AG04449 (cell line): ENCODE measurements around a stretch of chr1.

- RRBS, result no CpG with 5 or more reads among the region's 4 CpGs
Measured at GRCh38 chr1:64019717-64020371, 183.6 kb upstream of the UBE2U start.

- RRBS, result no CpG with 5 or more reads among the region's 7 CpGs
Measured at GRCh38 chr1:64826947-64827394, 82.1 kb downstream of the RAVER2 start.

GRCh38 chr1:64871465-64872030, 94.8 kb downstream of the JAK1 start:
- RRBS, result no CpG with 5 or more reads among the region's 6 CpGs

GRCh38 chr1:64956122-64957052, 10.0 kb downstream of the JAK1 start:
- RRBS, result no CpG with 5 or more reads among the region's 5 CpGs

- RRBS, result no CpG with 5 or more reads among the region's 28 CpGs
Measured at GRCh38 chr1:65003011-65003639, 36.8 kb upstream of the JAK1 start.

DNA sequence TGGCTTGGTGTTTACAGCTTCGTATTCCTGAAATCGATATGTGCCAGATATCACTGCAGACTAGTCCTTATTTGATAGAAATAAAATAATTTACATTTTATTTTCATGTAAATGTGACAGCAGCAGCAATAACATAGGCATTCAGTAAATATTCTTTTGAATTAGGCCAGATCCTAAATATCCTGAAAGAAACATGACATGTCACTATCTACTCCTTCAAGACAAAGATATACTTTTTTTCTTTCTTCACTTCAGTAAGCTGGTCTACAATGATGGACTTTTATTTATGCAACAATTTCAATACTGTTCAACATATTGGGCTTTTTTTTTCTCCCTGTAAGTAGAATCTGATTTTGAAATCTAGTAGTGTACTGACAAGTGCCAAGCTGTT, 90.3 kb upstream of the AK4 start:
- RRBS, result no CpG with 5 or more reads among the region's 2 CpGs

DNA sequence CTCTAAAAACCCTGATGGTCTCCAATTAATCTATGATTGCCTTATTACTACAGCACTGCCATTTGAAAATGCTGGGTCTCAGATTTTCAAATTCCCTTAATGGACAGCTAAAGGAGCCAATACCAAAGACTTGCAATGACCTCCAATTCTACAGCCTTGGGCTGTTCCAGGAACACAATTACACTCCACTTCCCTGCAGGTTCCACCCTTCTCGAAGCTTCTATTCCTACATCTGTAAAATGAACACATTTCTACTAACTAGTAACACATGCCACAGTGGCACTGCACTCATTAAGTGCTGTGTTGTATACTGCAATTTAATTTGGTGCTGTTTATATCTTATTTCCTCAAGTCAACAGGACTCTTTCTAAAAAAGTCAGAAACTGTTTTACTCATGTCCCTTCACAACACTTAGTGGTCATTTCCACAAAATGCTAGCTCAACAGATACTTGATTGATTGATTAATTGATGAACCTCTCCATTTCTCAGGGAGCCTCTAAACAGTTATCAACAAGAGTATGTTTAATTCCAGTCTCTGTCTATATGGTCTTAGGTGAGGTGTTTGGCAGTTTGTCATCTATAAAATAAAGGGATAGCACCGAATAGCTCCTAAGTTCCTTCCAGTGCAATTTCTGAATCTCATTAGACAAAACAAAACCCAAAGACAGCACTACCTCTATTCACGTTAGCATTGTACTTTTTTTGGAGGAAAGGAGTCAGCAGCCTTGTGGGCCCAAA, 85.5 kb upstream of the AK4 start:
- RRBS, result no CpG with 5 or more reads among the region's 3 CpGs

- RRBS, result no CpG with 5 or more reads among the region's 2 CpGs
Measured at GRCh38 chr1:65215617-65216081, 67.6 kb downstream of the AK4 start.

DNA sequence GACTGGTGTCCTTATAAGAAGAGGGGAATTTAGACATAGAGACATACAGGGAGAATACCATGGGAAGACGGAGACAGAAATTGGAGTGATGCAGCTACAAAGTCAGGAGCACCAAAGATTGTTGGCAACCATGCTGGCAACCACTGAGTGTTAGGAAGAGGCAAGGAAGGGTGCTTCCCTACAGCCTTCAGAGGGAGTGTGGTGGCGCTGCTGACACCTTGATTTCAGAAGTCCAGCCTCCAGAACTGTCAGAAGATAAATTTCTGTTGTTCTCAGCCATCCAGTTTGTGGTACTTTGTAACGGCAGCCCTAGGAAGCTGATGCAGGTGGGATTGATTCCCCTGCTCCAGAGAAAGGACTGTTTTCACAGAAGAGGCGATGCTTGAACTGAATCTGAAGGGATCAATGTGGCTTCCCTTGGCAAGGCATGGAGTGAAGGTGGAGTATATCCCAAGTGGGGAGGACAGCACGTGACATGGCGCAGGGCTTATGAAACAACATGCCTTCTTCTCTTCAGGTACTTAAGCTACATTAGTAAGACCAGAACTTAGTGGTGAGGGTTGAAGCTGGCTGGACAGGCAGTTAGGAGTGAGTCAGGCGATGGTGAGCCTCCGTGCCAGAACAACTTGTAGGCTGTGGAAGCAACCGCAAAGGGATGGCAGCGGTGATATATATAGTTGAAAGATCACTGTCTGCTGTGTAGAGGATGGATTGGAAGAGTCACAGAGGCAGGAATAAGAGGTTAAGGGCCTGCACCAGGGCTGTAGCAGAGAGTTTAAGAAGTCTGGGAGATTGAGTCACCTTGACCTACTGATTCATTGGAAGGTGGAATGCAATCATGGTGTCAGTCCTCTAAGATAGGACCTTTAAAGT, 2.0 kb downstream of the LEPR start:
- RRBS, result no CpG with 5 or more reads among the region's 10 CpGs

DNA sequence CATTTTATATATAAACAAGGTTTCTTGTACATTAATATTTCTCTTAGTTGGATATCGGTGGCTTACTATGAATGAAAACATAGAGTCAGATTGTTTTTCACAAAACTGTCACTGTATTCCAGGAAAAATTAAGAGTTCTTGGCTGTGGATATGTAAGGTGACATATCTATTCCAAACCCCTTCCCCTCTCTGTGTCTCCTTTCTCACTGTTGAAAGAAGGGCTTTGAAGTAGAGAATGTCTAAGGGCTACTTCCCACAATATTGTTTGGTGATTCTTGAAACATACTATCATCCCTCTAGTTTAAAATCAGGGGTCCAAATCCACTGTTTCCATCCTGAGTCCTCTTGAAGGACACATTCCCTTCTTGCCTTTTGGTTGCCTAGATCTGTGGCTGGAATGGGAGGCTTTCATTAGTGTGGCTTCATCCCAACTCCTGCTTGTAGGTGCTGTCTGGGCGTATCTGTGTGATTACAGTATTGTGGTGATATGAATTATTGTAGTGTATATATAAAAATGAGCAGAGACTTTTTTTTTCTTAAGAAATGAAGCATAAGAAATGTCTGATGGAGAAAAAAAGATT, 7.8 kb downstream of the LEPR start:
- RRBS, result no CpG with 5 or more reads among the region's 2 CpGs

GRCh38 chr1:65812076-65812380, 19.3 kb downstream of the PDE4B start:
- RRBS, result no CpG with 5 or more reads among the region's 1 CpG

GRCh38 chr1:66247510-66247871, 286.5 kb upstream of the SGIP1 start:
- RRBS, result no CpG with 5 or more reads among the region's 9 CpGs

DNA sequence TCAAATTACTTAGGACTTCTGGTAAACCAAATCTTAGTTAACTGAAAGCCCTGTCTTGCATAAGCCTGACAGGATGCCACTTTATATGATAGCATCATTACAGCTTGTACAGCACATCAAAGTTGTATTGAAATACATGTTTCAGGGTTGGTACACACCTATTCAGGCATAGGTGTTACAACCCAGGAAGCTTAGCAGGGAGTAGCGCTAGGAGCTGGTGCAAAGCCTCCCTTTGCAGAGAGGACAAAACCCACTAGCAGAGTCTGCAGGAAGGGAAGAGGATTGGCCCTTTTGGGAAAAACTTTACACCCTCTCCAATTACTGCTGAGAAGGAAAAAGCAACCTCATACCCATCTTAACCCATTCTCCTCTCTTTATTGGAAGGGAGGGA, 258.8 kb upstream of the SGIP1 start:
- RRBS, result no CpG with 5 or more reads among the region's 1 CpG

DNA sequence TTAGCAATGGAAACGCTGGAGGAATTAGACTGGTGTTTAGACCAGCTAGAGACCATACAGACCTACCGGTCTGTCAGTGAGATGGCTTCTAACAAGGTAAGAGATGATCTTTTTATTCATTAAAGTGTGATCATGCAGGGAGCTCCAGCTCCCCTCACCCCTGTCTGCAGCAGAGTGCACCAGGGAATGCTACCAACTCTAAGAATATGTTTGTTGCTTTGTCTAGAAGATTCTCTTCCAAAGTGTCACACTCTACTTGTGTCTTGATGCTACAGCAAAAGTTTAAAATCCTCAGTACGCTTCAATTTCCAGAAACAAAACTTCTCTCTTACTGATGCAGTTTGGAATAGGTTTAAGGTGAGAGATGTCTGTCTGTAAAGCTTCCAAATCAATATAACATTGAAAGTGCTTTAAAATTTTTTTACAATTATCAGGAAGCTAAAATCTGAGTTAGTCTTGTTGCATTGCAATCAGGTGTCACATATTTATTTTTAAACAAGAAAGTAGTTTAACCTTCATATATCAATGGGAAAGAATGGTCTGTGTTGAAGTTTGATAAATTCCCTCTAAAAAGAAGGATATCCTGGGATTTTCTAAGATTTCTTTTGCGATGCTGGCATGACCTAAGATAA, 201.3 kb upstream of the SGIP1 start:
- RRBS, result no CpG with 5 or more reads among the region's 4 CpGs

DNA sequence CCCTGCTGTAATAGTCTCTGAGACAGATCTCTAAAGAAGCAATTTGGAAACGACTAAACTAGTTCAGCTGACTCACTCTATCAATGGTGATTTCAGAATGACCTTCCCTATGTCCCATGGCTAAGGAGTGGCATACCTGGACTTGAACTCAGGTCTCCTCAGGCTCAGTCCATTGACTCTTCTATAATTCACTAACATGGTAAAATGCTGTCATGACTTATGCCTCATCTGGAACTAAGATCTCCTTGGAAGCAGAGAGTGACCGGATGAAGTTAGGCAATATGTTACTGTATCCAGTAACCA, 30.1 kb downstream of the SGIP1 start:
- RRBS, result no CpG with 5 or more reads among the region's 2 CpGs

DNA sequence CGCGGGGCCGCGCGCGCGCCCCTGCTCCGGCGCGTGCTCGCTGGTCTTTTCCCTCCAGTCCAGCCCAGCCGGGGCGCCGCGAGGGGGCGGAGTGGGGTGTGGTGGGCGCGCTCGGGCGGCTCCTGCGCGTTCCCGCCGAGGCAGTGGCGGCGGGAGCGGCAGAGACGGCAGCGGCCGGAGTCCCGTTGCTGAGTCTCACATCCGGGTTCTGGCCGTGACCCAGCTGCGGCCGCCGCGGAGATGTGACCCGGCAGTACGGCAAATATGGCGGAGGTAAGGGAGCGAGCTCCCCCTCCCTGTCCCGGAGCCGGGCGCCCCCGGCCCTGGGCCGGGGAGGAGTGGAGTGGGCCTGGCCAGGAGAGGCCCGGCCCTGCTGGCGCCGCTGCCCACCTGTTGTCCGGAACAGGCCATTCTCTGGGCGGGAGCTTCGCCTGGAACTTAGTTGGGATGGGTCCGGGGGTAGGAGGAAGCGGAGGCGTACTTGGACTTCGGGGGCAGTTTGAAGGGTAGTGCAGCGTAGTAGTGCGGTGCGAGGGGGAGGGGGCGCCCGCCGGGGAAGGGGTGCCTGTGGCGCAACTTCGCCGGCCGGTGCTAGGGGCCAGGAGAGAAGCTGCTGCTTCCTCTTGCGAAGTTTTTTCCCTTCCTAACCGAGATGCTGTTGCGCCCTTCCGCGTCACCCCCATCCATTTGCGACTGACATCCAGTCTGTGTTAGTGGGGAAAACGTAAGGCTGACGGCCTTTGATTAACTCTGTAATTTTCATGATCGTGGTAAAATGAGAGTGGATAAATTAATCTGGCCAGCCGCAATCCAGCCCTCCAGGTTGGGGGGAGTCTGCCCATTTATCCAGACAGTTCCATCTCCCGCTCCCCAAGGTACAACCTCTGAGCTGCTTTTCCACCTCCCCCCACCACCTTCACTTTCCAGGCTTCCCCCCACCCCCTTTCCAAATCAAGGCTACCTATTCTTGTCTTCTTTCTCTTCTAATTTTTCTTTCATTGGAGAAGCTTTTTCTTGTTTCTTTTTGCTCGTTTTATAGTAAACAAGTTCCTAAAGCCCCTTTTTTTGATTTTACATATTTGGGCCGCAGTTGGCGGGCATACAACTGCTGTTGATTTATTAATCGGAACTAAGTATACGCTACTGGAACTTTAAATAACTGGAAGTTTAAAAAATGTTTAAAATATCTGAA, 5.7 kb downstream of the MIER1 start:
- RRBS, result 1% methylated on average over 37 of the region's 82 CpGs

GRCh38 chr1:67314581-67315320, 7.1 kb downstream of the IL12RB2 start:
- RRBS, result no CpG with 5 or more reads among the region's 6 CpGs

DNA sequence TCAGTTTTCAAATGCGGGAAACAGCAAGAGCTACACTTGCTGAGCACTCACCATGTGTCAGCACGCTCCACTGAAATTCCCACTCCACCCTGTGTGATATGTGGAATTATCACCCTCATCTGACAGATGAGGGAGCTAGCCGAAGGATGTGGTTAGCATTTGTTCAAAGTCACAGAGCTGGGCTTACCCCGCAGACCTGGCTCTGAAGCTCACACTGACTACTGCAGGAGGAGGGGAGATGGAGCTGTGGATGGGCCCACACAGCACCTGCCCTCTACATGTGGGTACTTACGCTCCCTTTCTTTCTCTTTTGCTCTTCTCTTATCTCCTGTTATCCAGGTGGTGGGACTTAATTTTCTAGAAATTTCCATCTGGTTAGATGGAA, 29.2 kb downstream of the IL12RB2 start:
- RRBS, result no CpG with 5 or more reads among the region's 5 CpGs

- RRBS, result no CpG with 5 or more reads among the region's 5 CpGs
Measured at GRCh38 chr1:67586633-67586981, 98.4 kb upstream of the GADD45A start.

- RRBS, result no CpG with 5 or more reads among the region's 4 CpGs
Measured at GRCh38 chr1:67688822-67689792, 4.1 kb downstream of the GADD45A start.